Heart (tissue), 3 donors: ENCODE data around the genes APOA5 and APOC3.

DNA sequence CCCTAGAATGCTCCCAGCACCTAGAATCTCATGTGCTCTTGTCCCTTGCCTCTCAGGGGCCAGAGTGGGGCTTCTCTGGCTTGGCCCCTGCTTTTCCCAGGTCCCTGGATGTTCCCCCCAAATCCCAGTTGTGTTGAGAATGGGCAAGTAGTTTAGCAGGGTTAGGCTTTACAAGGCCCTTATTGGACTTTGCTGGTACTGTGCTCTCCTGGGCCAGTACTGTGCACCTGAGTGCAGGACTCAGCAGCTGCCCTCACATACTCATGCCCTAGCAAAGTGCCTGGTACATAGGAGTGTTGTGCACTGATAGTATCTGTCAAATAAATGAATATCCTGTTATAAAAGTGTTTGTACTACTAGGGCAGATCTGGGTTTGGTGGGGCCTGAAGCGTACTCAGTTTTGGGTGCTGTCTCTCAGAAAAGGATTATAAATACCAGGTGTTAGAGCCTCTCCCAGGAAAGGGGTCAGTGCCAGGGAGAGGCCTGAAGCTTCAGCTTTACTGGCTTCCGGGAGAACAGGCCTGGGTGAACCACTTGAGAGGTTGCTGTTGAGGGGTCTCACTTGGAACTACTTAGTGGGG is 105.8 kb downstream of the ZBTB16 start:
- RAMPAGE, long total RNA, 2 experiments: no peak in any of the 2 experiments

DNA sequence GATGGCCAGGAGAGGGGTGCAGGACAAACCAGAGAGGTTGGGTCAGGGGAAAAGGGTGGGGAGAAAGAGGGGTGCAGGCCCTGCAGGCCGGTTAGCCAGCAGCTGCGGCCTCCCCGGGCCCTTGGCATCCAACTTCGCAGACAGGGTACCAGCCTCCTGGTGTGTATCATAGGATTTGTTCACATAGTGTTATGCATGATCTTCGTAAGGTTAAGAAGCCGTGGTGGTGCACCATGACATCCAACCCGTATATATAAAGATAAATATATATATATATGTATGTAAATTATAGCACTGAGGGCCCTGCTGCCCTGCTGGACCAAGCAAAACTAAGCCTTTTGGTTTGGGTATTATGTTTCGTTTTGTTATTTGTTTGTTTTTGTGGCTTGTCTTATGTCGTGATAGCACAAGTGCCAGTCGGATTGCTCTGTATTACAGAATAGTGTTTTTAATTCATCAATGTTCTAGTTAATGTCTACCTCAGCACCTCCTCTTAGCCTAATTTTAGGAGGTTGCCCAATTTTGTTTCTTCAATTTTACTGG is 41.3 kb upstream of the NNMT start:
- RAMPAGE, long total RNA, 2 experiments: no peak in any of the 2 experiments

GRCh38 chr11:114285464-114286370 is 10.5 kb upstream of the NNMT start:
- RAMPAGE, long total RNA, 2 experiments: no peak in any of the 2 experiments

DNA sequence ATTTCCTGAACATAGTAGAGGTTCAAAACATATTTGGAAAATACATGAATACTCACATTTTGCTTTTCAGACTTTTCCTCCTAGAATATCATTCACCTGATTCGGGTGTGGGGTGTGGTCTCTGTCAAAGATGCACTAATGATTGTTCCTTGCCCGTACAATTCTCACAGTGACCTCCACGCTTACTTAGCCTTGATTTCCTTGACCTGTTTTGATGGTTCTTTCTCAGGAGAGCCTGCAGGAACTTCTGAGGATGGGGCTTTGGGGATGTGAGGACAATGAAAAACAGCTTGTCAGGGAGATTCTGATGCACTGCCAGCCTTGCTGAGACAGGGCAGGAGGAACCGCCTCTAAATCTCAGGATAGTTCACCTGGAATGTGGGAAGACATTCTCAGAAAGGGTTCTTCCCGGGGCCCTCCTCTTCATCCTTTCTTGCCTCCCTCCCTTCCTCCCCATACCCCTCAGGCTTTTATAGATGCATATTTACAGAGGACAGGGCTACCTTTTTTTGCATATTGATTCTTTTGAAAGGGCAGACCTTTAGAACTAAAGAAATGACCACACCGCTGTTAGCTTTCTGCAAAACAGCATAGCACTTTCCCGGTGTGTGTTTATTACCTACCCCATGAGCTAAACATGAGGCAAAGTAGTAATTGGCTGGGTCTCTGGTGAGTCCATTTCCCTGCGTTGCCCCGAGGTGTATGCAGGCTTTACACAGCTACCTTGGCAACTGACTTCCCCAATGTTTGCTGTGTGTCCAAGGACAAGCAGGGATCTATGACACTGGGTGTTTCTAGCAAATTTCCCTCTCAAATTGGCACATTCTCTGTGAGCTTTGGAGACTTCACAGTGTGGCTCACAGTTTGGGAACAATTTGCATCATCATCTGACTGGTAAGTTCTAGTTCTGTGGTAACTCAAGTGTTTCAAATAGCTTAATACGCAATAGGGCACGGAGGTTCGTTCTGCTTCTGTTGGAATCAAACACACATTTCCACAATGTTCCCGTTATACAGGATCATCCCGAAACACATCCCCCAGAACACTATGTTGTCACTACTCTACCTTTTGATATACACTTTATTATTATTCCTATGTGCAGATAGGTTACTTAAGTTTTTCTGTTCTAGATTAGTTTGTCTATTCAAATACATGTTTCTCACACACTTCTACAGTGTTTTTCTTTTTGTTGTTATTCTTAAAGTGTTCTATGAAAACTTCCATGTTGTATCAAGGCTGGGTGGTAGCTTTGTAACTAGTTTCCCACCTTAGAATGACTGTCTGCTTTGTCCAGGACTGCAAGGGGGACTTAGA is 12.3 kb downstream of the NNMT start:
- RAMPAGE, long total RNA, 2 experiments: no peak in any of the 2 experiments

- RAMPAGE, long total RNA, 2 experiments: no peak in any of the 2 experiments
Measured at GRCh38 chr11:114401589-114402064, 1.2 kb downstream of the RBM7 start.

- RAMPAGE, long total RNA, 2 experiments: no peak in any of the 2 experiments
Measured at GRCh38 chr11:114409460-114410185, 9.2 kb downstream of the RBM7 start.

GRCh38 chr11:115422778-115423138 is 81.5 kb downstream of the CADM1 start:
- RAMPAGE, long total RNA, 2 experiments: no peak in any of the 2 experiments

DNA sequence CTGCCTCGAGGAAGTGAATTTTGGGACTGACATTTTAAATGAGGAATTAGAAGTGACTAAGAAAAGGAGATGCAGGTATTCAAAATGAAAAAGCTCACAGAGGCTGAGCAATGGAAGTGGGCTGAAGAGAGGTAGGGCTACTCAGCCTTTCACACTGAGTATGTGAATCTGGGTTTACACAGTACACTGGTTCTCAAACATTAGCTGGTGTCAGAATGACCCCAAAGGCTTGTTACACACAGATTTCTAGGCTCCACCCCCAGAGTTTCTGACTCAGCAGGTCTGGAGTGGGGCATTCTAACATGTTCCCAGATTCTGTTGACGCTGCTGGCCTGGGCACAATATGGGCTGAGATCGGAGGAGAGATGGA is 32.9 kb downstream of the CADM1 start:
- RAMPAGE, long total RNA, 2 experiments: no peak in any of the 2 experiments

DNA sequence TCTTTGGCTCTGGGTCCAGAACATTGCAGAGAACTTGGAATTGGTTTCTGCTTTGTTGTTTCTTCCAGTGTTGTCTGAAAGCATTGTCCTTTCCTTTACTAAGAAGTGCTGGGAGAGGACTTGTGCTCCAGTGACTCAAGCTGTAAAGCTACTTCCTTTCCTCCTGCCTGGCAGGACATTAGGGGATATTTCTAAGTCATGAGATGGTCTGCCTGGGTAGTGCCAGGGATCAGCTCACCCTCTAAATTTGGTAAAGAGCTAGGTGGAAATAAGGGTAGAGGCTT is 202.5 kb upstream of the CADM1 start:
- RAMPAGE, long total RNA, 2 experiments: no peak in any of the 2 experiments

GRCh38 chr11:115717082-115717641 is 212.9 kb upstream of the CADM1 start:
- RAMPAGE, long total RNA, 2 experiments: no peak in any of the 2 experiments

- RAMPAGE, long total RNA, 2 experiments: no peak in any of the 2 experiments
Measured at GRCh38 chr11:116073088-116073437, 568.8 kb upstream of the CADM1 start.

DNA sequence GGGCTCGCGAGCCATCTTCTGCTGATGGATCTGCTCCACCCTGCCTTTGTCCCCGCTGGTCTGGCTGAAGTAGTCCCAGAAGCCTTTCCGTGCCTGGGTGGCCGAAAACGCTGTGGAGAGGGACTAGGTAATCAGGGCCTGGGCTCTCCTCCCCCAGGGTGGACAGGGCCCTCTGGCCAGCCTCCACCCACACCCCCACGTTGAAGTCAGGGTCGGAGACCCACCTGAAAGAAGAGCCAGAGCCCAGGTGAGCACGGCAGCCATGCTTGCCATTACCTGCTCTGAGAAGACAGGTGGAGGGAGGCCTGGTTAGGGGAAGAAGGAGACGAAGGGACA is at the start of gene APOA5:
APOA5 (minus strand) TSS at position 292 of the 336 bp plus-strand sequence.
- RAMPAGE, long total RNA, 2 experiments: no peak in any of the 2 experiments

DNA sequence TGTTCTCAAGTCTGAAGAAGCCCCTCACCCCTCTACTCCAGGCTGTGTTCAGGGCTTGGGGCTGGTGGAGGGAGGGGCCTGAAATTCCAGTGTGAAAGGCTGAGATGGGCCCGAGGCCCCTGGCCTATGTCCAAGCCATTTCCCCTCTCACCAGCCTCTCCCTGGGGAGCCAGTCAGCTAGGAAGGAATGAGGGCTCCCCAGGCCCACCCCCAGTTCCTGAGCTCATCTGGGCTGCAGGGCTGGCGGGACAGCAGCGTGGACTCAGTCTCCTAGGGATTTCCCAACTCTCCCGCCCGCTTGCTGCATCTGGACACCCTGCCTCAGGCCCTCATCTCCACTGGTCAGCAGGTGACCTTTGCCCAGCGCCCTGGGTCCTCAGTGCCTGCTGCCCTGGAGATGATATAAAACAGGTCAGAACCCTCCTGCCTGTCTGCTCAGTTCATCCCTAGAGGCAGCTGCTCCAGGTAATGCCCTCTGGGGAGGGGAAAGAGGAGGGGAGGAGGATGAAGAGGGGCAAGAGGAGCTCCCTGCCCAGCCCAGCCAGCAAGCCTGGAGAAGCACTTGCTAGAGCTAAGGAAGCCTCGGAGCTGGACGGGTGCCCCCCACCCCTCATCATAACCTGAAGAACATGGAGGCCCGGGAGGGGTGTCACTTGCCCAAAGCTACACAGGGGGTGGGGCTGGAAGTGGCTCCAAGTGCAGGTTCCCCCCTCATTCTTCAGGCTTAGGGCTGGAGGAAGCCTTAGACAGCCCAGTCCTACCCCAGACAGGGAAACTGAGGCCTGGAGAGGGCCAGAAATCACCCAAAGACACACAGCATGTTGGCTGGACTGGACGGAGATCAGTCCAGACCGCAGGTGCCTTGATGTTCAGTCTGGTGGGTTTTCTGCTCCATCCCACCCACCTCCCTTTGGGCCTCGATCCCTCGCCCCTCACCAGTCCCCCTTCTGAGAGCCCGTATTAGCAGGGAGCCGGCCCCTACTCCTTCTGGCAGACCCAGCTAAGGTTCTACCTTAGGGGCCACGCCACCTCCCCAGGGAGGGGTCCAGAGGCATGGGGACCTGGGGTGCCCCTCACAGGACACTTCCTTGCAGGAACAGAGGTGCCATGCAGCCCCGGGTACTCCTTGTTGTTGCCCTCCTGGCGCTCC is at the start of gene APOC3:
APOC3 (plus strand) TSS at position 432 of the 1,150 bp plus-strand sequence.
- RAMPAGE, long total RNA, 2 experiments: start-site peak on the plus strand in 1 of 2 experiments, centred at position 431 of the sequence, 137 reads per replicate

DNA sequence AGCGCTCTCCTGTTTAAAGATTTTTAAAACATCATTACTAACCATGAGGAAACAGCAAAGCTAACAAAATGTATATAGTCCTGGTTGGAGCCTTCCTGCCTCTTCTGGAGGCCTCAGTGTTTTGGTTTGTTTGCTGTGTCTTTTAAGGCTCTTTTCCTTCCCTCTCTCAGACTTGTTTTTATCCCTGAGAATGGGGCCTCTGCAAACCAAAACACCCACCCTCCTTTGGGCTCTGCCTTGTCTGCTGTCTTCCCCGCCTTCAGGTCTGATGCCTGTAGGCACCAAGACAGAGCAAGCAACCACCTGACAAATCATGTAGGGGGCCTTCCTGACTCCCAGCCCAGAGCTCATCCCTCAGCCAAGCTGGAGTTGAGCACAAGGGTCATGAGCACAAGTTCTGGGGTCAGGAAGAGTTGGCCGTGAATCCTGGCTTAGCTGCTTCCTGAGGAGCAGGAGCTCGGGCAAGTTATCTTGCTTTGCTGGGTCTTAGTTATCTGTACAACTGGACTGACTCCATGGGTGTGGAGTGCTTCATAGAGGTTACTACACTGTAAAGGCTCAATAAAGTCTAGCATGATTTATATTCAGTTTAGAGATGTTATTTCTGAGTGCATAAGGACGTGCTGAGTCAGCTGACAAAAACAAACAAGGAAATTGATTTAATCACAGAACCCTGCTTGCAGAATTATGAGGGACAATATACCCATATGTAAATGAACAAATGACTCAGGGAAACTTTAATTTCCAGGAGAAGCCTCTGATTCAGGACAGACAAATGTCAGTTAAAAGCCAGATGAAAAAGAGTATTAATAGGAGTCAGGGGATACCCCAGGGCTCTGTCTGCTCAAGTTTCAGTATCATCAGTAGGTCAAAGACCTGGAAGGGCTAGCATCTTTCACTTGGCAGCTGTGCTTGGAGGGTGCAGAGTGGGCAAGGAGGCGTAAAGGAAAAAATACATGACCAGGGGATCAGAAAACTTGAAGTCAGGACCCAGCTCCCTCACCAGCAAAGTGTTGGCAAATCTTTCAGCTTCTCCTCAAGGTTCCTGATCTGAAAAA is 15.0 kb upstream of the APOA1 start:
- RAMPAGE, long total RNA, 2 experiments: no peak in any of the 2 experiments

DNA sequence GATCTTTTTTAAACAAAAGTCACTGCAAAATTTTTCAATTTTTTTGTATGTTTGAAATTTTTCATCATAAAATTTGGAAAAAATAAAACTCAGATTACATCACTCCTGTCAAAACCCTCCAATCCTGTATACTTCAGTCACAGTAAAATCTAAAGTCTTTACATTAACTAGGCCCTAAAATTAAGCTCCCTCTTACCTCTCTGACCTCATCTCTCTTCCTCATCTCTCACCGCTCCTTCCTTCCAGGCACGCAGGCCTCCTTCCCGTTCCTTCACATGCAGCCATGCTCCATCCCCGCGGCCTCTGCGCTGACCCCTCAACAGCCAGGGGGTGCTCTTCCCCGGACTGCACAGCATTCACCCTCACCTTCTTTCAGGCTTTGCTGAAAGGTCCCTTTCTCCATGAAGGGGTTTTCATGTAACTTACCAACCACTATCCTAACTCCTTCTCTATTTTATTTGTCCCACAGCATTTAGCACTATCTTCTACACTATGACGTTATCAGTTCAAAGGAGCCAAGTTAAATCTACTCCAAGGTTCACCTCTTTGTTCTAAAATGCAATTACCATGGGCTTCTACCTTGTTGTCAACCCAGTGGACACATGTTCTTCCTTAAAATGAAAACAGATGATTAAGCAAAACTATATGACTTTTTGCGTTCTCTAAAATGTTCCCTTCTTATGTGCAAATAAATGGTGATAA is 57.7 kb upstream of the APOA1 start:
- RAMPAGE, long total RNA, 2 experiments: no peak in any of the 2 experiments

GRCh38 chr11:116936635-116937140 is 99.3 kb upstream of the APOA1 start:
- RAMPAGE, long total RNA, 2 experiments: no peak in any of the 2 experiments

DNA sequence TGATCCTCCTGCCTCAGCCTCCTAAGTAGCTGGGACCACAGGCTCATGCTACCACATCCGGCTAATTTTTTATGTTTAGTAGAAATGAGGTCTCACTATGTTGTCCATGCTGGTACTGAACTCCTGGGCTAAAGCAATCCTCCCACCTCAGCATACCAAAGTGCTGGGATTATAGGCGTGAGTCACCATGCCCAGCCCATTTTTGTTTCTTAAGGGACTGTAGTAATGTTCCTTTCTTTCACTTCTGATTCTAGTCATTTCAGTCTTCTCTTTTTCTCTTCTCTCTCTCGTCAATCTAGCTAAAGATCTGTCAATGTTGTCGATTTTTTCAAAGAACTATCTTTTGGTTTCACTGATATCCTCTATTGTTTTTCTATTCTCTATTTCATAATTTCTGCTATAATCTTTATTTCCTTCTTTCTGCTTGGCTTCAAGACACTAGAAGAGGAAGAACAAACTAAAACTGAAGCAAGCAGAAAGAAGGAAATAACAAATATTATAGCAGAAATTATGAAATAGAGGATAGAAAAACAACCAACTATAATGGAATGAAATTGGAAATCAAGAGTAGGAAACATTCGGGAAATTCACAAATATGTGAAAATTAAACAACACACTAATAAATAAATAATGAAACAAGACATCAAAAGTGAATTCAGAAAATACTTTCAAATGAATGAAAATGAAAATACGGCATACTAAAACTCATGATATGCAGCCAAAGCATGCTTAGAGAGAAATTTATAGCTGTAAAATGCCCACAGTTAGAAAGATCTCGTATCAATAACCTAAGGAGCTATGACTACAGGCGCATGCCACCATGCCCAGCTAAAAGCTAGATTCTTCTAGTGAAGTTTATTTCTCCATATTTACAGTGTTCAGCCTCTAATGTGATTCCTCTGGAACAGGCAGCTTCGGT is 111.2 kb upstream of the APOA1 start:
- RAMPAGE, long total RNA, 2 experiments: no peak in any of the 2 experiments

- RAMPAGE, long total RNA, 2 experiments: no peak in any of the 2 experiments
Measured at GRCh38 chr11:116949650-116950483, 112.4 kb upstream of the APOA1 start.

DNA sequence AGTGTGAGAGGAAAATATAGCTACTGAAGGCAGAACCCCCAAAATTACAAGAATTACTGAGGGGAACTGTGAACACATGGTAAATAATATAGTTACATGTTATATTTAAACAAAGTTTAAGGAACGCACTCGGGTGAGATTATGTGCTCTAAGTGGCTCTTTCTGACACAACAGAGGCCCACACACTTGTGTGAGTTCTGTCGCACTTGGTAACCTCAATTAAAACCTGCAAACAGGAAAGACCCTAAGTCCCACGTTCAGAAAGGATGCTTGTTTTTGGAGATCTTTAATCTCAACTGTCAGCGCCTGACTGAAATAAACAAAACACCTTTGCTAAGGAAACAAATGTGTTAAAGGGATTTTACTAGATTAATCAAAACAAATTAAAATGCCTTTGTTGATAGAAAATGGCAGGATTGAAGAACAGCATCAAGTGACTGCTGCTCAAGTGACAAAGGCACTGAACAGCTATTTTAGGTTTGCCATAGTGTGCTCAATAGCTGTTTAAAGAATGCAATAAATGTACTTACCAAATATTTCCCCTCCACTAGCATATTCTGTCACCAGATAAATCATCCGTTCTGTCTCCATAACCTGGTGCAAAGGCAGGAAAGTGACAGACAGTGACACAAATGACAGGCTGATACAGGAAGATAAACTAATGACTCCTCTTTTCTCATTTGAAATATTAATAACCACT is 116.2 kb upstream of the APOA1 start:
- RAMPAGE, long total RNA, 2 experiments: no peak in any of the 2 experiments

DNA sequence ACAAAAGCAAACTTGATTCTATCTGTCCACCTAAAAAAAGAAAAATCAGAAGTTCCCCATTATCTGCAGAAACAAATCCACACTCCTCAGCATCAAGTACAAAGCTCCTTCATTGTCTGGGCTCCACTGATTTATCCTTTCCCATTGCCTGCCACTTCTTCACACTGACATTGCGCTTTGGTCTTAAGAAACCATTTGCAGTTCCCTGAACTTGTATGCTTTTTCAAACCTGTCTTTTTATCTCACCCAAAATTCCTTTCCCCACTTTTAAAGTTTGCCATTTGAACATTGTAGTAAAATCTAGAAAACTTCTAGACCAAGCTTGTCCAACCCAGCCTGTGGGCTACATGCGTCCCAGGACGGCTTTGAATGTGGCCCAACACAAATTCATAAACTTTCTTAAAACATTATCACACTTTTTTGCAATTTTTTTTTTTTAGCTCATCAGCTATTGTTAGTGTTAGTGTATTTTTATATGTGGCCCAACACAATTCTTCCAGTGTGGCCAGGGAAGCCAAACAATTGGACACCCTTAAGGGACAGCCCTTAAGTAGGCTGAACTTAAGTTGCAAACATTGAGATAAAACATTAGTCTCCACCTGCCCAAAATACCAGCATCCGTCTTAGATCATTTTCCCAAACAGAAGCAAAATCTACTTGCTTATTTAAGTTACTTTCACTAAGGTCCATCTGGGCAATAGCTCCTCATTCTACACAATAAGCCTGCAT is 96.2 kb downstream of the SIK3 start:
- RAMPAGE, long total RNA, 2 experiments: no peak in any of the 2 experiments